A375 (cell line): ENCODE measurements around a stretch of chr4.

DNA sequence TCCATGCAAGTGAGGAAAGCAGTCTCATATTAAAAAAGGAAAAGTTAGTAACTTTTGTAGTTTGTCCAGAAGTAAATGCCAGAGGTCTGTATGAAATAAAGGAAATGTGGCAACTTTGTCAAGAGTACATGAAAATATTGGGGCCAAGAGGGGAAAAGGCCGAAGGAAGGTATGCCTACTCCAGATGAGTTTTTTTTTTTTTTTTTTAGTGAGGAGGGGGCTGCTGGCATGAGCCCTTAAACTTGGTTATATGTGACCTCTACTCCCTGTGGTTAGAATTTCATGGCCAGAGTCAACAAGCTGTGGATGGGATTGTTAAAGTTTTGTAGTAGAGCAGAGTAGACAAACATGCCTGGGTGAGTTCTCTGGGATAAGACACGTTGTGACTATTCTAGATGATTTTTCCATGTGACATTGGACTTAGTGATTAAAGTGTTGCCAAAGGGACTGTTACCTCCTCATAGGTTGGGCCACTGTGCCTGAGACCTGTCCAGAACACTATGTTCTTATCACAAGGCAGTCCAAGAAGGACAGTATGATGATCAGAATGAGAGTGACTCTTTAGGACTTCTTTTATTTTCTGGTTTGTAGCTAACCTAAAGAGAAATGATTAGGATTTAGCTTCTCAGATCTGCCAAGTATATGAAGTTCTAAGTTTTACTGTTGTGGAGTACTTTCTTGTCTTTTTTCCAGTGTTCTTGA lies 28.8 kb upstream of the ALB start:
- RAMPAGE, long total RNA, result no peak

DNA sequence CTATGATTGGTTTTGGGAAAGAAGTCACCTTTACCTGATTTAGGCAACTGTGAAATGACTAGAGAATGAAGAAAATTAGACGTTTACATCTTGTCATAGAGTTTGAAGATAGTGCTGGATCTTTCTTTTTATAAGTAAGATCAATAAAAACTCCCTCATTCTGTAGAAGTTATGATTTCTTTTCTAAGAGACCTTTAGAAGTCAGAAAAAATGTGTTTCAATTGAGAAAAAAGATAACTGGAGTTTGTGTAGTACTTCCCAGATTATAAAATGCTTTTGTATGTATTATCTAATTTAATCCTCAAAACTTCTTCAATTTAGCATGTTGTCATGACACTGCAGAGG lies 7.2 kb downstream of the ALB start:
- RAMPAGE, long total RNA, result no peak

- RAMPAGE, long total RNA, result no peak
Measured at GRCh38 chr4:73420742-73421075, 15.3 kb upstream of the AFP start.

DNA sequence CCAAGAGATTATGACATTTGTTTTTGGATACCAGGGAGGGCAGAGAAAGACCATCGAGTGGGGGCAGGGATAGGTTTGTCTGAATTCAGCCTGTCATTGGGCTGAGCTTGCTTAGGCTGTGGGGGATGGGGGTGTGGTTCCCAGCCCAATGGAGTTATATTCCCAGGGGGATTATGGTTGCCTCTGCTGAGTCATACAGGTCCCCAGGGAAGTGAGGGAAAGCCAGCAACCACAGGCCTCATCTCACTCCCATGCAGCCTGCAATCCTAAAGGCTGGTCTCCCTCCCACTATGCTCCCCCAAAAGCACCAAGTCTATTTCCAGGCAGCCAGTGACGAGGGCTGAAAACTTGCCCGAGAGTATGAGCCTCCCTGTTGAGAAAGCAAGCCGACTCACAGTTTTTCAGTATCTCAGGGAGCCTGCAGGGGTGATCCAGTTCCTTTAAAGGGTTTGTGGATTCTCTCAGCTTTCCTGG lies 39.3 kb downstream of the AFM start:
- RAMPAGE, long total RNA, result no peak

DNA sequence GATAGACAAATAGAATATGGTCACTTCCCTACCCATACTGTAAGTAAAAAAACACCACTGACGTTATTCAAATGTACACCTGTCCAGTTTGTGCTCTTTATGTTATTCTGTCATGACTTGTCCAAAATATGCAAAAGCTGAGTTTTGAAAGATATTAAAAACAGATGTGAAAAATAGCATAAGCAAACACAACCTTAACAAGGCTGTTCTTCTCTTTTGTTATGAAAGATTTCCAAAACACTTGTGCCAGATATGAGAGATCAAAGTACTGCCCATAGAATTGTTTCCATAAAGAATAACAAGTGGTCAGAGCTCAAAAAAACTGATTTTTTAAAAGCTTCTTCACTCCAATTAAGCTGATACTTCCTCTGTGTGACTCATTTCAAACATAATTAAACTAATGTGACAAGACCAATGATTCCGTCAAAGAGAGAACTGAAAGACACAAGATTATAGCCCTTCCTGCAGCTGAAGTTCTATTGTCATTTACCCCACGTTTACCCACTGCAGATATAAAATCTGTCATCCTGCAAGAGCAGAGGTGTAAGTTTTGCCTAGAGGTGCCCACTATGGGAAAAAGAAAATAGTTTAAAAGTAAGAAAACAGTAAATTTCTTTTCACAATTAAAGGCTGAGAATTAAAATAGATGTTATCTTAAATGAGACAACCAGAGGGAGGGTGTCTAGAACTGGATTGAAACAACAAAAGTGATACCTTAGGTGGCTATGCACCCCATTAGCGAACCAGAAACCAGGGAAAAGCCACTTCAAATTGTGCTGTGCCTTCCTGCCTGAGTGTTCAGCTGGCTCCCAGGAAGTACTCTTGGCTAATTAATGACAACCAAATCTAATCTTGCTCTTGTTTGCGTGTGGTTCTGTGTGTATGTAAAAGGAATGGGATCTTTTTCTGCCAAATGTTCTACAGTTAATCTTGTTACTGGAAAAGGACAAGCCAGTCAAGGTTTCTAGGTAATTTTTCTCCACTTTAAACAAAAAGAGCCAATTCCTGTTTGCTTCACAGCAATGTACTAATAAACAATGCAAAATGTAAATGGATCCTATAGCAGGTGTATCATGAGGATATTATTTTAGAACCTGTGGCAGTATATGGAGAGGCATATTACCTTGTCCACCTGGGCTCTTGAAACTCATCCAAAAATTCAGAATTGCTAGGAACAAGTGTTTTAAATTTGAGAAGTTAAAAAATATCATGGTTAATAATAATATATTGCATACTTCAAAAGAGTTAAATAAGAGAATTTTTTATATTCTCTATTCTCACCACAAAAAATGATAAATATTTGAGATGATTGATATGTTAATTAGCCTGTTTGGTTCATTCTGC lies 29.9 kb downstream of the RASSF6 start:
- RAMPAGE, long total RNA, result no peak

GRCh38 chr4:73612989-73614044 lies 6.9 kb downstream of the RASSF6 start:
- RAMPAGE, long total RNA, result no peak

GRCh38 chr4:74384698-74384979 lies 19.7 kb downstream of the EREG start:
- RAMPAGE, long total RNA, result no peak

- RAMPAGE, long total RNA, result no peak
Measured at GRCh38 chr4:74394673-74395074, 29.7 kb downstream of the EREG start.

GRCh38 chr4:74505624-74505936 lies 60.6 kb downstream of the AREG start:
- RAMPAGE, long total RNA, result no peak

DNA sequence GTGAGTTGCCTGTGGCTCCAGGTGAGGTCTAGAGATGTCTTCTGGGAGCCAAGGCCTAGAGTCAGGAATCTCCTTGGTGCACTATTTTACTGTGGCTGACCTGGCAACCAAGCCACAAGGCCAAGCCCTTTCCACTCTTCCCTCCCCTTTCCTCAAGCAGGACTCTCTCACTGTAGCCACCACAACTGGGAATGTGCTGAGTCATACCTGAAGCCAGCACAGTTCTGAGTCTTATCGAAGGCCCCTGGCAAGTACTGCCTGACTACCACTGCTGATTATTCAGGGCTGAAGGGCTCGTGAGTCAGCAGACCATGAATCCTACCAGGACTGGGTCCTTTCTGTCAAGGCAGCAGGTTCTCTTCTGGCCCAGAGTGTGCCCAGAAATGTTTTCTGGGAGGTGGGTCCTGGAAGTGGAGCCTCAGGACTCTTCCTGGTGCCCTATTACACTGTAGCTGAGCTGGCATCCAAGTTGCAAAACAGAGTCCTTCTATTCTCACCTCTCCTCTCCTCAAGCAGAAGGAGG lies 111.6 kb downstream of the BTC start:
- RAMPAGE, long total RNA, result no peak

- RAMPAGE, long total RNA, result no peak
Measured at GRCh38 chr4:74755369-74756063, 38.8 kb downstream of the BTC start.

DNA sequence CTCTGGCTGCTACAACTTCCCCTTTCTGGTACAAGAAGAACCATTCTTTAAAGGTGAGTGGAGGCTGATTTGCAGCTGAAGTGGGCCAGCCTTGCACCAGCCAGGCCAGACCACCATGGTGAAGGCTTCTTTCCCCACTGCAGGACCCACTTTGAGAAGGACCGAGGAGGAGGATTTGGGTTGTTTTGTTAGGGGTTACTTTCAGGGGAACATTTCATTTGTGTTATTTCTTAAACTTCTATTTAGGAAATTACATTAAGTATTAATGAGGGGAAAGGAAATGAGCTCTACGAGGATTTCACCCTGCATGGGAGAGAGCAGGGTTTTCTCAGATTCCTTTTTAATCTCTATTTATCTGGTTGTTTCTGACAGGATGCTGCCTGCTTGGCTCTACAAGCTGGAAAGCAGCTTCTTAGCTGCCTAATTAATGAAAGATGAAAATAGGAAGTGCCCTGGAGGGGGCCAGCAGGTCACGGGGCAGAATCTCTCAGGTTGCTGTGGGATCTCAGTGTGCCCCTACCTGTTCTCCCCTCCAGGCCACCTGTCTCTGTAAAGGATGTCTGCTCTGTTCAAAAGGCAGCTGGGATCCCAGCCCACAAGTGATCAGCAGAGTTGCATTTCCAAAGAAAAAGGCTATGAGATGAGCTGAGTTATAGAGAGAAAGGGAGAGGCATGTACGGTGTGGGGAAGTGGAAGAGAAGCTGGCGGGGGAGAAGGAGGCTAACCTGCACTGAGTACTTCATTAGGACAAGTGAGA lies 113.7 kb downstream of the PARM1 start:
- RAMPAGE, long total RNA, result no peak

- RAMPAGE, long total RNA, result no peak
Measured at GRCh38 chr4:75048630-75049385, 115.9 kb downstream of the PARM1 start.

DNA sequence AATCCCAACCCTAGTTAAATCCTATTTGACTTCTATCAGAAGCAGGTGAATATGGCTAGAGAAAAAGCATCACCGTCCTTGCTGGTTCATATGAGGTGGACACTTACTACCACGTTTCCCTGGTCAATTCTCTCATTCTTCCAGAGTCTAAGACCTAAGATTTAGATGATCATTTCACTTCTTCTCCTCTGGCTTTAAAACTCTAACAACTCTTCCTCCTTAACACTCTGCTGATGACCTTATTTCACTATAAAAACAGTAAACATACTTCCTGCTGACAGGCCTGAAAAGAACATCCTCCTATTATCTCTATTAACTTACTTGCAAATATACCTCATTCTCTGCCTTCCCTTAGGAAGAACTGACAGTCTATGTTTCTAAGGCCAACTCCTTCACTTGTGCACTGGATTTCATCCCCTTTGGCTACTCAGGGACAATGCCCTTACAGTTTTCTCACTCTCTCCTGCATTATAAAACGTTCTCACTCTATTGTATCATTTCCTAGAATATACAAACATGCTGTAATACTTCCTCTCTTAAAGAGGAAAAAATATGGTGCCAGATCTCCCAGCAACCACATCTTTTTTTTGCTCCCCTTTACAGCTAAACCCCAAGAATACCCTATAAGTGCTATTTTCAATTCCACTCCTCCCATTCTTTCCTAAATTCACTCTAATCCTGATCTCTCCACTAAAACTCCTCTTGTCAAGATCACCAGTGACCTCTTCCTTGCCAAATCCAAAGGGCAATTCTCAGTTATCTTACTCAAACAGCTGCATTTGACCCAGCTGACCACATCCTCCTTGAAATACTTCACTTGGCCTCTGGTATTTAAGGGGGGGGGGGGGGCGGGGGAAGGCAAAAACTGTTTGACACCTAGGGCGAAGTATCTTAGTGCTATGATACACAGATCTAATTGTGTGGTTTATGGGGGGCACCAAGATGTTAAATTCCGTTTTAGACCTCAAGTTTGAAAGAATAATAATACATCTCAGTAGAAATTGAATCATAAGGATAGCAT lies 1.8 kb downstream of the RCHY1 start:
- RAMPAGE, long total RNA, result no peak

GRCh38 chr4:75630831-75631138 lies 457 bp upstream of the CDKL2 start:
- RAMPAGE, long total RNA, result no peak

GRCh38 chr4:75646223-75646551 lies 15.9 kb upstream of the CDKL2 start:
- RAMPAGE, long total RNA, result no peak

- RAMPAGE, long total RNA, result no peak
Measured at GRCh38 chr4:75725540-75726142, 1.3 kb downstream of the USO1 start.

- RAMPAGE, long total RNA, result no peak
Measured at GRCh38 chr4:75845773-75846127, 56.5 kb downstream of the PPEF2 start.

DNA sequence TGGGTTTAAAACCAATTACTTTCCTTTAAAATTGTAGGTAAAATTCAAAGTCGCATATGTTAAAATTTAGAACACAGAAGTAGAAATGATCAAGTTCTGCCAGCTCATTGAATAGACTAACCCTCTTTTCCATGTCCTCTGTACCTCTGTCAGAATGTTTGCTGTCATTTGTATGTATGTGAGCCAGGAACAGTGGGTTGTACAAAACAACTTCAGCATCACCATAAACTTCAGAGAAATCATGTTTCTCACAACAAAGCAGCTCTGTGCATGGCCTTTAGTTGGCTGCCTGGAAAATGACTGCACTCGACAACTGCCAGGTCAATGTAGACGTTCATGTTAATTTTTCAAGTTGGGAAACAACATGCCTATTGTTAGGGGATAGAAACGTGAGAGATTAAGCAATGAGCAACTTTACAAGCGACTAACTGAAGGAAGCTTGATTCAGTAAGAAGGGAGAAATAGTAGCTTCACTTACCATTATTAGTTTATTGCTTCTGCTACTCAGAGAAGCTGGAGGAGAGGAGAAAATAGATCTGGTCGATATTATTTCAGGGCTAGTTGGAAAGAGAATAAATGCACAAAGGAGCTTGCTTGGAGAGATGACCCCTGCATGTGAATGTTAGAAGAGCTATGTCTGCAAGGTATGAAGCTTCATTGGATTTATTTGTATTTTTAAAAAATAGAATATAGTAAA lies 17.9 kb upstream of the CXCL11 start:
- RAMPAGE, long total RNA, result no peak

- RAMPAGE, long total RNA, result no peak
Measured at GRCh38 chr4:76199609-76200185, 13.9 kb downstream of the SCARB2 start.